Thoracic aorta endothelial cell (primary cell): Measurements from ENCODE around the genes IARS2, RAB3GAP2 and MTARC1.

DNA sequence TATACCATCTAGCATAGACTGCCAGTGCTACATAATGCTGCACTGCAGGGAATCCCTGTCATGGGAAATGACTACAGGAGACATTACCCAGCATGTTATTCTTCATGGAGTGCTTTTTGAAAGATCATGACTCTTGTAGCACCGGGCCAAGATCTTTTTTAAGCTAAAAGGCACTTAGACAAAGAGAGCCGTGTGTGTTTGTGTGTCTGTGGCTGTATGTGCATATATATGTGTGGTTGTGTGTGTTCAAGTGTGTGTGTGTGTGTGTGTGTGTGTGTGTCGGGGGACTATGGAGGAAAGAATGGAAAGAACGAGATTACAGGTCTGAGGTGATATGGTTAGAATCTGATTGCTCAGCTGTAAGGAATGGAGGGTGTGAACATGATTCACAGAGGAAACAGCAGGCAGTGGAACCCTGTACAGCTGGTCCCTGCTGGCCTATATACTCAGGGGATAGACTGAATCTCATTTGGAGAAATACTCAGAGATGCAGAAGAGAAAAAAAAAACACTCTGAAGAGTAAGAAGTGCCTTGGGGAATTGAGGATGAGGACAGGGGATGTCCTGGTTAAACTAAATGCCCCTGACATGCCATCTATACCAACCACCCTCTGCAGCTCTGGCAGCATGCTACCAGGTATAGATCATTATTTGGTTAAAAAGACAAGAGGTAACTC, 180.1 kb upstream of the ESRRG start:
- CAGE, long polyA plus RNA = no peak

DNA sequence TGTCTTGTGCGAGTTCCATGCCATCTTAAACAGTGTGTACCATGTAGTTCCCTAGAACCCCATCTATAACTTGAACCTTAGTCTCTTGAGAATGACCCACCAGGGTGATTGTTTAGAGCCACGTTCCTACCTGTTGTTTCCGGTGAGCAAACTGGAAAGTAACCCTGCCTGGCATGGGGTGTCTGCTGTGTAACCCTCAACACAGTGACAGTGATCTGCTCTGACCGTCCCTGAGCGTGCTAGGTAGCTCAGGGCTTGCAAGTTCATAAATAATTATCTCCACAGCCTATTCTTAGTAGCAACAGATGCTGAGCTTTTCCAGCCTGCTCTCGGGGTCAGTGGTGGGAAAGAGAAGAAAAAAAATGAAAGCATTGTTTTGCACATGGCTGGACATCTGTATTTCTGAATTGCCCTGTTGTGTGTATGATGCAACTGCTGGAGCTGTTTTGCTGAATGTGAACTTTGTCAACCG, 26.7 kb downstream of the TGFB2 start:
- CAGE, long polyA plus RNA = no peak

GRCh38 chr1:218421733-218422079, 76.6 kb downstream of the TGFB2 start:
- CAGE, long polyA plus RNA = no peak

GRCh38 chr1:218459314-218459831, 114.2 kb downstream of the TGFB2 start:
- CAGE, long polyA plus RNA = no peak

GRCh38 chr1:219403792-219404335, 209.0 kb downstream of the ZC3H11B start:
- CAGE, long polyA plus RNA = no peak

DNA sequence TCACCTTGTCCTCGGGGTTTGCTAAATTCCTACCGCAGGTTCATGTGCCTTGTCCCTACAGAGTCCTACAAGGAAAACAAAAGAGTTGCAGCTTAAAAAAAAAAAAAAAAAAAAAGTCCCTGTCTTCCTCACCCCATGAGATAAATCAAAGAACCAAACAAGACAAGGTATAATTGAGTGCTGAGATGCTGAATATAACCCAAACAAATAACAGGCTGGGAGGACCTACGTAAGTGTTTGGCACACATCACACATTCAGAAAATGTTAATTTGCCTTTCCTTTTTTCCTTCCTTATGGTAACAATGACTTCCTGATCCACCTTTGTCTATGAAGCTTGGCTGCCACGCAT, 44.5 kb downstream of the ZC3H11B start:
- CAGE, long polyA plus RNA = no peak

DNA sequence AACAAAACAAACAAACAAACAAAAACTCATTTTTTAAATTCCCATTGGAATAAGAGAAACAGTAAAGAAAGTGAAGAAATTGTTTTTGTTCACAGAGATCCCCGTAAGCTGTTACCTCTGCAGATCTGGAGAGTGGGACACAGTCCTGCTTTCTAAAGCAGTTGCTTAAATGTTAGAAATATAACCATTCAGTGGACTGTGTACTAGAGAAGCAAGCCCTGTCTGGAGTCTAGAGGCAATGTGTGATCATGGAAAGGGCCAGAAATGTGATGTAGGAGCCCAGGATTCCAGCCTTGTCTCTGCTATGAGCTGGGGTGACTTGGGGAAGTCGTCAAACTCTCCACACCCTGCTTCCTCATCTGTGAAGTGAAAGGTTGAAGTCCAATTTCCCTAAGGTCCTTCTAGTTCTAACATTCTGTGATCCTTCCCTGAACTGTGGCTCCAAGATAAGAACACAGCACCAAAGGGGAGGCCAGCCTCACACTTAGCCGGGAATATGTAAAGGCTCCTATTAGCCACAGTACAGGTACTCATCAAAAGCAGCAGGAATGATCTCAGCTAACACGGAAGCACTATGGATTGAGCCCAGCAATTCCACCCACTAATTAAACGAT, 4.2 kb downstream of the SLC30A10 start:
- CAGE, long polyA plus RNA = no peak

DNA sequence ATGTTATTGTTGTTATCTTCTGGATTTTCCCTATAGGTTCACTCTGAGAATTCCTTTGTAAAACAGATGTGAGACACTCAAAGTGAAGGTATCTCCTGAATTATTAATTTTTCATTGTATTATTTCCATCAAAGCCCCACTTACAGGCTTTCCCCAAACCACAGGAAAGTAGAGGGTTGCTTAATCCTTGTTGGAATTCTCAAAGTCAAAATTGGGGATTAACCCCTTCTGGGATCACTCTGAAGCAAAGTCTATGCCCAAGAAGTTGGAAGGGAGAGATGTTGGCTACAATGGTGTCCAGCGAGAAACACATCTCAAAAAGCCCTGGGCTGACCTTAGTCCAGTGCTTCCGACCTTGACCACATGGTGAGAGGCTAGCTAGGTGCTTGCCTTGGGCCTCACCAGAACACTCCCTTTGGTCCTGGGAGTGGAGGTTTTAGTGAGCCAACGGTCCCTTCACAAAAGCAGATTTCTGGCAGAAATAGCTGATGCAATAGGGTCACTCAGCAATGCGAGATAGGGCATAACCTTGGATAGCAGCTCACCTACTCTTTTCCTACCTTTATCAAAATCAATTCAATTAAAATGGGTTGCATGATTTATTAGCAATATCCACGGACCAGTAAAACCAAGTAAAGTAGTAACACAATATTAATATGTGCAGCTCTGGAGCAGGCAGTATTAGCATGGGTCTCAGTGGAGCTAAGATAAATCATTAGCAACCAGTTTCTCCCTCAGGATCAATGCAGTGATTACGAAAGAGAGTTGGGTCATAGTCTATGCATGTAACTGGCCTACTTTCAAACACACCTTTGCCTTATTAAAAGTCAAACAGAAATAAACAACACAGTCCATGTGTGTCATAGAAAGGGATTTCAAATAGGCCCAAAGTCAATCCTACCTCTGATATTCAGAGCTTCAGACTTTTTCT, 2.0 kb downstream of the SLC30A10 start:
- CAGE, long polyA plus RNA = no peak

DNA sequence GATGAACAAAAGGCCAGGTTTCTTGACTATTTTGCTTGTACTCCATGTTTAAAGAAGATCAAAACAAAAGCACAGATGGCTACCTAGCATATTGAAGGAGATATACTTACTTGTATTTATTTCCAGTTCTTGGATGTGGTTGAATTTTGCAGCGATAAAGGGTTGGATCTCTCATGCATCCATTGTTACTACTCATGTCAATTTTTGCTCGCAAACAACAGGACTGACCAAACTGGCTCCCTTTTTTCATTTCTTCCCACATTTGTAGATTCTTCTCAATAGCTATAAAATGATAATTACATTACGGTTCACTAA, 24.1 kb downstream of the EPRS1 start:
- CAGE, long polyA plus RNA = no peak

- CAGE, long polyA plus RNA = no peak
These were observed 422 bp upstream of the IARS2 start for GRCh38 chr1:220093520-220093899.

- CAGE, long polyA plus RNA = no peak
These were observed at the start of gene IARS2 for GRCh38 chr1:220093900-220094970. TSS of gene IARS2 (plus strand) at chr1:220094132.

DNA sequence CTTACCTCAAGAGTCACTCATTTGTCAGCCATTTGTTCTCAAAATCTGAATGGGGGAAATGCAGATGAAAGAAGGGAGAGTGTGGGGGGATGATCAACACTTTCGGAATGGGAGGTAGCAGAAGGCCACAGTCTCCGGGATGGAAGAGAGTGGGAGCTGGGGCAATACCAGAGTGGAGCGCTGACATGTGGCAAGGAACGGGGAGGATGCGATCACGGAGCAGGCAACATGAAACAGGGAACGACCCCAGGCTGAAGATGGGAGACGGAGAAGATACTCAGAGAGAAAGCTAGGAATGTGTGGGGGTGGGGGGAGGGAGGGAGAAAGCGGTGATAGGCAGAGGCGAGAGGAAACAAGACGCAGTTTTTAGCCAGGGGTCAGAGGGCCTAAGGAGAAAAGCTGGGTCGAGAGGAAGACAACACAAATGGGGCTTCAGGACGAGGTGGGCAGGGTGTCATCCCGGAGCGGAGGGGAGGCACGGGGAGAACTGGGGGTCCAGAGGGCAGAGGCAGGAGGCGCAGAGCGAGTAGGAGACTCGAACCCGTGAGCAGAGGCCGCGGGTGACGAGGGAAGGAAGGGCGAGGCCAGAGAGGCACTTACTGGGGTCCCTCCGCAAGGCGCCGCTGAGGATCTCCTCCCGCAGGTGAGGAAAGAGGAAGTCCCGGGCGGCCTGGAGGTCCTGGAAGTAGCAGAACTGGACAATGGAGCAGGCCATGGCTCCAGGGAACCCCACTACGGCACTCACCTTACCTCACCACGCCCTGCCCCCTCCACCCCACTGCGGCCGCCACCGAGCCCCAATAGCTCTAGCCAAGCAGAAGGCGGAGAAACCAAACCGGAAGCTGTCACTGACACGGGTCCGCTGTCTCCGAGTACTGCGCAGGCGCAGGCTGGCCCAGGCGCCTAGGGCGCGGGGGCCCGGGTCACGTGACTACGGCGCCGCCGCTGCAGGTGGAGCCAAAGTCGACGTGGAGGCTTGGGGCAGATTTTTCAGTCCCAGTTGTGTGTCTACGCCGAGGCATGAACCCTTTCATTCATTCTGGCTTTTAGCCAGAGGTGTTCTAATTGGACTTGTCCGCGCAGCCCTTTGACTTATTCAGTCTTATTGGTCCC, at the start of gene RAB3GAP2:
Gene RAB3GAP2, minus strand, starts transcription at position 831 of the 1,113 bp plus-strand sequence.
- CAGE, long polyA plus RNA = no peak

DNA sequence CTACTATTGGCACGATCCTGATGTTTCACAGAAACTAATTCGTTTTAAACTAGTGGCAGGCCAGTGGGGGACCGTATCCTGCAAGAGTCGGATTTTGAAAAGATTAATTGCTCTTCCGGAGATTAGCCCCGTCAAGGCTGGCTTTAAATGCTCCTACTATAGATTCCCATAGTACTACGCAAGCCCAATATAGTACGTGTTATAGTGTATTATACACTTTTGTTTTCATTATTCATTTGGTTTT, 405 bp upstream of the RAB3GAP2 start:
- CAGE, long polyA plus RNA = no peak

DNA sequence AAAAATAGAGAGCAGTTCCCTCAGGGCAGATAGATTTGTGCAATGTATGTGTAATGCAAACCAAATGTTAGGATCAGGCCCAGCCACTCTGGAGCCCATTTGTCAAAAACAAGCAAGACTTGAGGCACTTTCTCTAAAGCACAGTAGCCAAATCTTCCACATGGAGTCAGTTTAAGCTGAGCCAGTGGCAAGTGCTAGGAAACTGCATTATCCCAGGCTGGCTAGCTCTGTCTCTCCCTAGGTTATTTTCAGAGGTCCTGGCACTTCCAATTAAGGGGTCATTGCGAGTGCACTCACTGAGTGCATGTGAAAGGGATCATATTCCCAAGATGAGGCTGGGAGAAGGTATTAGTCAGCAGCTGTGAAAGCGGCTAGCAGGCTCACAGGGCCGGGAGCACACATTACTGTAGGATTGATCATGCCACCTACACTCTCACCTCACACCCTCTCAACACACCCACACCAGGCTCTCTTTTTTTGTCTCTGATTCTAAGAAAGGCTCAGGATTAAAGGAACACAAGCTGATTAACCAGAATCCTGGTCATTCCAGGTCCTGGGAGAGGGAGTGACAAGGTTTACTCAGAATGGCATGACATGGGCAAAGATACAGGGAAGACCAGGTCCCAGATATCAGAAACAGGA, 98.1 kb upstream of the RAB3GAP2 start:
- CAGE, long polyA plus RNA = no peak

DNA sequence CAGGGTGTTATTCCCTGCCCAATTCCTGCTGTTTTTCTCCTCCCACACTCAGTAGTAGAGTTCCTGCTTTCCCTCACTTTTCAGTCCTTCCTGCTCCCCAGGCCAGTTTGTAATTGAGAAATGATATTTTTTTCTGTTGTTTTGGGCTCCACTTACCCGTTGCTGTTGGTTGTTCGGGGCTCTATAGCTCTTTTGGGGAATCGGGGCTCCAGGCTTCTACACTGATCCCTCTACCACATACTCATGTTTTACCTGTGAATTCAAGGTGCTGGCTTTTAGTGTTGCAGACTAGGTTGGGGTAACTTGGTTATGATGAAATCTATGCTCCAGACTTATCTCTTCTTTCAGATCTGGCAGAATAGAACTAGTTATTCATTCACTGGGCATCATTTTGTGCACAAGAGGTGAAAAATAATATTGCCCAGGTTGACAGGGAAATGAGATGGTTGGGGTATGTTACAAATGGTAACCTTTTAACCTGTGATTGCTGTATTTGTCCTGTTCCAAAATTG, 3.5 kb downstream of the MTARC2 start:
- CAGE, long polyA plus RNA = no peak

- CAGE, long polyA plus RNA = no peak
These were observed at the start of gene MTARC1 for GRCh38 chr1:220786641-220787258. TSS of gene MTARC1 (plus strand) at chr1:220786913.

GRCh38 chr1:220803958-220804360, 17.2 kb downstream of the MTARC1 start:
- CAGE, long polyA plus RNA = no peak

GRCh38 chr1:220827901-220828513, 41.3 kb downstream of the MTARC1 start:
- CAGE, long polyA plus RNA = no peak

GRCh38 chr1:220962214-220962728, 83.0 kb downstream of the HLX start:
- CAGE, long polyA plus RNA = no peak

- CAGE, long polyA plus RNA = no peak
These were observed 32.9 kb downstream of the DUSP10 start for GRCh38 chr1:221708817-221709629.